ENCODE measurements around the genes IL6R and SHC1.

GRCh38 chr1:154154255-154154752 is 37.6 kb downstream of the TPM3 start:
- PRO-cap: no peak
- RRBS: no CpG with 5 or more reads among the region's 11 CpGs

DNA sequence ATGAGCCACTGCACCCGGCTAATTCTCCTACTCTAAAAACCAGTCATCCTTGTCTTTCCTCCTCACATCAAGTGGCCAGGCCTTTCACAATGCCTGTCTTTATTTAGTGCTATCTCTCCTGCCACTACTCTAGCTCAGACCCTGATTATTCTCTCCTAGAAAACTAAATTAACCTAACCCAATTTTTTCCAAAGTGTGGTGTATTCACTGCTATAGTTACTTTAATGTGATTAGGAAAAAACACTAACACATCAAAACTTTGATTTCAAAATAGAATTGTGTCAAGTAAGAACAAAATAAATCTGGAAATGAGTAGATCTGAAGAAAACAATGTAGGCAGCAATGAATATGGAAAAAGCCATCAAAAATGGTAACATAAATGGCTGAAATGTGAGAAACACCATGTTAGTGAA is 27.5 kb downstream of the TPM3 start:
- PRO-cap: no peak
- RRBS: no CpG with 5 or more reads among the region's 1 CpG

- PRO-cap: no peak
- RRBS: no CpG with 5 or more reads among the region's 5 CpGs
Observed at GRCh38 chr1:154172140-154172754, 19.7 kb downstream of the TPM3 start.

DNA sequence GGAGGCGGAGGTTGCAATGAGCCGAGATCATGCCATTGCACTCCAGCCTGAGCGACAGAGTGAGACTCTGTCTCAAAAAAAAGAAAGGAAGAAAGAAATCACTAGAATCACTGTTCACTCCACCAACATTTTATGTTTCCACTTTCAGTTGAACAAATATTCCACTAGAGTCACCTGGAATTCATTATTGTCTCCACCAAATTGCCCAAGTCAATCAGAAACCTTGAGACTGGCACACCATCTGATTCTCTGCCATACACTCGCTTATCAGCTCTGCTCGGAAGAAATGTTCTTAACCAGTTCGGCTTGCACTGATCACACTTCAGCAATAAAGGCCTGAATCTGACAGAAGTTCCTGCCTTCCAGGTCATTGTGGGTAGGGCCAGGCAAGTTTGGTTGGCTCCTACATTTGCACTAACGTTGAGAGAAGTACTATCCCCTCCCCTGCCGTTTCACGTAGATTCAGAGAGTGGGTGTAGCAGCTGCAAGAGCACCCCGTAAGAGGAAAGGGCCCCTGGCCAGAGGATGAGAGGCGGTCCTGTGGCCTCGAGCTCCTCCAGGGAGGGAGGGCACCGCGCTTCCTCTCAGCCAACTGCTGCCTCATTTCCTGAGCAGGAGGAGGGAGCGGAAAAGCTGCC is 9.9 kb downstream of the TPM3 start:
- PRO-cap: bidirectional peak, plus-strand start at position 614 of the sequence, minus-strand start at position 319 of the sequence
- RRBS: no CpG with 5 or more reads among the region's 15 CpGs

- PRO-cap: no peak
- RRBS: no CpG with 5 or more reads among the region's 6 CpGs
Observed at GRCh38 chr1:154403505-154404104, 1.5 kb upstream of the IL6R start.

- PRO-cap: unidirectional peak, plus-strand start at chr1:154405163; bidirectional peak, plus-strand start at chr1:154405221, minus-strand start at chr1:154405212; bidirectional peak, plus-strand start at chr1:154405425, minus-strand start at chr1:154405470
- RRBS: 2% methylated on average over 32 of the region's 73 CpGs
Observed at GRCh38 chr1:154404702-154405750, at the start of gene IL6R. IL6R (plus strand) TSS chr1:154405343.

GRCh38 chr1:154429000-154429594 is 24.0 kb downstream of the IL6R start:
- PRO-cap: bidirectional peak, plus-strand start at chr1:154429327, minus-strand start at chr1:154429256
- RRBS: 70% methylated on average over 5 of the region's 17 CpGs

- PRO-cap: no peak
- RRBS: no CpG with 5 or more reads among the region's 6 CpGs
Observed at GRCh38 chr1:154519758-154519983, 17.5 kb upstream of the SHE start.

DNA sequence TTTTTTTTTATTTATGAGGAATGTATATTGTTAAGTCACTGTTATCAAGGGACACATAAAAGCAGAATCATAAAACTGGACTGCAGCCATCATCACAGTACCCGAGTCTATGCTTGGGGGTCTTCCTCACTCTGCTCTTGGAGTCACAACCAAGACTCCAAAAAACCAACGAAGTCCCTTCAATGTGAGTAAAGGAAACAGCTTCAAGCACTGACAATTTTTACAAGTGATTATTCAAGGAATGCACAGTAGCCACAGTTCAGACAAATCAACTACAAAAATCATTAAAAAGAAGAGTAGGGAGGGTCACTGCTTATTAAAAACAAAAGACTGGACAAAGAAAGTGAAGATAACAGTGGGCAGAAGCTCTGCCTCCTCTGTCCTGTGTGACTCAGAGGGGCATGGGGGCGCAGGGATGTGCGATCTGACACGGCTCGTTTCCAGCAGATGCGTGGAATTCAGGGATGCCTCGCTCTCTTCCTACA is 14.5 kb downstream of the CHRNB2 start:
- PRO-cap: no peak
- RRBS: no CpG with 5 or more reads among the region's 8 CpGs

GRCh38 chr1:154582565-154583375 is 15.2 kb downstream of the CHRNB2 start:
- PRO-cap: no peak
- RRBS: no CpG with 5 or more reads among the region's 7 CpGs

GRCh38 chr1:154598236-154598632 is 9.8 kb downstream of the ADAR start:
- PRO-cap: no peak
- RRBS: no CpG with 5 or more reads among the region's 4 CpGs

DNA sequence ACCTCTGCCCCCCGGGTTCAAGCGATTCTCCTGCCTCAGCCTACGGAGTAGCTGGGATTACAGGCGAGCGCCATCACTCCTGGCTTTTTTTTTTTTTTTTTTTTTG is 276 bp upstream of the ADAR start:
- PRO-cap: no peak
- RRBS: no CpG with 5 or more reads among the region's 5 CpGs

GRCh38 chr1:154671144-154671875 is 63.3 kb upstream of the ADAR start:
- PRO-cap: no peak
- RRBS: no CpG with 5 or more reads among the region's 15 CpGs

DNA sequence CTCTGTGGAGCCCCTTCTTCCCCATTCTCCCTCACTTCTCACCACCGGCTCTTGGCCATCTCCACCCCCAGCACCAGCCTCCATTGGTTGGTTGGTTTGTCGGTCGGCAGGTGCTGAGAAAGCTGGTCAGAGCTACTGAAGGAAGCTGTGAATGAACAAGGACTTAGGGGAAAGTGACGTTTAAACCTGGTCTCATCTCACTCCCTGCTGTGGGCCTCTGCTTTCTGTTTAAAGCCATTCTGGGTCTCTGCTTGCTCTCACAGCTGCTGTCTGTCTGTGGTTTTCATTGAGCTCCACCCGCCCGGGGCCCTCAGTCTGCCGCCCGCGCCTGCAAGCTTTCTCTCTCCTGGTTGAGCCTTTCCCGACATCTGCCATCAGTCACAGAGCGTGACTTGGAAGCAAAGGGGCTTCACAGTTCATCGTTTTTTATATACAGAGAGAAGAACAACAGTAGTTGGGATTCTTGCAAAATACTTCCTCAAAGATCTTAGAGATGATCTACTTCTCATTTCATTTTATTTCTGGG is 122.1 kb downstream of the KCNN3 start:
- PRO-cap: no peak
- RRBS: 17% methylated on average over 1 of the region's 12 CpGs

DNA sequence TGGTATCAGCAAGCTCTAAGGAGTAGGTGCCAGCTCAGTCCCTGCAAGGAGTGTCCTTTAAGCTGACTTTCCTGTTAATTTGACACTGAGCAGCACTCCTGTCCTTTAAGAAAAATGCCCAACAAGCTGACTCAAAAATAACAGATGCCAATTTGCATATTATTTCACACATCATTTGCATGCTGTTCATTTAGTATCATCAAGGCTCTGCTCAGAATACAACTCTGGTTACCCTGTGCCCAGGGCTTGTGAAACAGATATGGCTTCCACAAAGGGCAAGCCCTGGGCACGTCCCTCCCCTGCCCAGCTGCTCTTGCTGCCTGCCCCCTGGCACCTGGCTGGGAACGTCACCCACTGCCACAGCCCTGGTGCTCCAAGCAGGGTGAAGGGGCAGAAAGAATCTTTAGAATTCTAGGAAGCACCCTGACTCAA is 10.3 kb downstream of the KCNN3 start:
- PRO-cap: no peak
- RRBS: no CpG with 5 or more reads among the region's 2 CpGs

DNA sequence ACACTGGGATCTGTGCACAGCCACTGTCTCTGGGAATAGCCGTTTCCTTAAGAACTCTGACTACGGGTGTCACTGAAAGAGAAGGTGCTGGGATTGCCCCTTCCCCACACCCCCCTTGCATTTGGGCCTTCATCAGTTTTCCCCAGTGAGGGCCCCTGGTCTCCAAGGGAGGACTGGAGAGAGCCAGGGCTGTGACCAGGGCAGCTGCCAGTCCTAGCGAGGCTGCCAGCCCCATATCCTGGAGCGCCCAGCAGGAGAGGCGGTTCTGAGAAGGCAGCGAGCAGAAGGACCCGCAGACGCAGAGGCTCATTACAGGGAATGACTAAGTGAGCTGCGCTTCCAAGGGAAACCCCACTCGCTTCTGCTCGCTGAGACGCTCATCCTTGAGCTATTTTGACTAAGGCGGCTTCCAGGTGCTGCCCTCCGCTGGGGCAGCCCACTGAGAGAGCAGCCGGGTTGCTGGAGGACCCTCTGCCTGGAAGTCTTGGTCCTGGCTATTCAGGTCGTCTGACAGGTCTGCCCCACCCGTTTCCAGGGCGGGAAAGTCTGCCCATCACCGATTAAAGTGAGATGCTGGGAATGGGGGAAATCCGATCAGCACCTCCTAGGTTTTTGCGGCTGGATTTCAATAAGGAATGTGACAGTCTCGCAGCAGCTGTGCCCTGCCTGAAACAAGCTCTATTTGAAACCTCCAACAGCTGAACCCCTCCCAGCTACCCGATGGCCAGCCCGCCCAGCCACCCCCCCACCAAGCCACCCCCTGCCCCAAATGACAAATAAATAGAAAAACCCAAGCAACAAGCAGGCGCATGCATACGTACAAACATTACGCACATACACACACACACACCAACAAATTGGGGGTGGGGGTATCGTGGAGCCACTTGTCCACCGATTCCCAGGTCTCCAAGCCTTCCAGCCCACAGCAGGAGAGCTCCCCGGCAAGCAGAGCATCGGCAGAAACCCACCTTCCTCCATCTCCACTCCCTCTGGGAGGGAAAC is 2.8 kb downstream of the KCNN3 start:
- PRO-cap: unidirectional peak, plus-strand start at position 309 of the sequence; unidirectional peak, plus-strand start at position 443 of the sequence
- RRBS: no CpG with 5 or more reads among the region's 31 CpGs

- PRO-cap: bidirectional peak, plus-strand start at chr1:154961547, minus-strand start at chr1:154961446
- RRBS: 3% methylated on average over 12 of the region's 23 CpGs
Observed at GRCh38 chr1:154961180-154961614, 385 bp downstream of the PYGO2 start.

DNA sequence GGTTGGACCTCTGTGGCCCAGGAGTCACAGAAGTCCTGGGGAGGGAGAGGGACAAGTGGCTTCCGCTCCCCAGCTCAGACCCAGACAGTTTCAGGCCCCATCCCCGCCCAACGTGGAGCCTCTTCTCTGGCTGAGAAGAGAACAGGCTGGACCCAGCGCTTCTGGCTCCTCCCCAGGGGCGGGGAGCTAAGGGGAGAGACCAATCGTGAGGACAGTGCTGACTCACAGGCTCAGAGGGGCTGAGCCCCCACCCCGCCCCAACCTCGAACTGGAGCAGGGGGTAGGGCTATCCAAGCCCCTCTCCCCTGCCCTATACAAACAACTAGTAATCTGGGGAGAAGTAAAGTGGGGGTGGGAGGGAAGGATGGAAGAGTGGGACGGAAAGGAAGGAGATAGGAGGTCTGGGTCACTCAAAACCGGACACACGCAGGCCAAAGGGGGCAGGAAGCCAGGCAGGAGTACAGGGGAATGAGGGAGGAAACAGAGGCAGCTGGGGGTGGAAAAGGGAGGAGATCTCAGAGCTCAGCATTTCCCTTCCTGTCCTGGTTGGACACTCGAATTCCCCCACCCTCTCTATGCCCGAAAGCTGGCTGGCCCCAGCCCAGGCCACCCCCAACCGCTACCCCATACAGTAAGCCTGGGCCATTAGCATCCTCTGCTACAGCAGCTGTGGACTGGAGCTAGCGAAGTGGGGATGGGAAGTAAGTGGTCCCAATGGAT is at the start of gene SHC1:
SHC1 (minus strand) TSS at position 128 of the 720 bp plus-strand sequence.
- PRO-cap: bidirectional peak, plus-strand start at position 263 of the sequence, minus-strand start at position 128 of the sequence; bidirectional peak, plus-strand start at position 661 of the sequence, minus-strand start at position 470 of the sequence
- RRBS: no CpG with 5 or more reads among the region's 15 CpGs

DNA sequence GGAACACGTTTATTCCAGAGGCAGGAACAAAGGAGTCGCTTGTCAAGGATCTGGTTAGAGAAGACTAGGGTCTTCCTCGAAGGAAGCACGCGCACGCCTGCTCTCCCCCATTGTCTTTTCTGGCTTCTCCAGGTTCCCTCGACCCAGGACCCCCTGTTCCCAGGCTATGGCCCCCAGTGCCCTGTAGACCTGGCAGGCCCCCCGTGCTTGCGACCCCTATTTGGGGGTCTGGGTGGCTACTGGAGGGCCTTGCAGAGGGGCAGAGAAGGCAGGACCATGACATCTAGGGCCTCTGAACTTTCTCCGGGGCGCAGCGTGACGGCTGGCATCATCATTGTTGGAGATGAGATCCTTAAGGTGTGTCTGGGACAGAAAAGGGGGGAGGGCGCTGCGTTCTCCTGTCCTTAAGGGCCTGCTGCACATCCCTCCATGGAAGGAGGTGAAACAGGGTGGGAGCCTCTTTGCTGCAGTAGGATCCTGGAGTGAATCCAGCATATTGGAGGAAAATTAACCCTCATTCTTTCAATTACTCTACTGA is 635 bp downstream of the FLAD1 start:
- PRO-cap: no peak
- RRBS: no CpG with 5 or more reads among the region's 15 CpGs

GRCh38 chr1:155006371-155007347 is 4.1 kb downstream of the ZBTB7B start:
- PRO-cap: no peak
- RRBS: no CpG with 5 or more reads among the region's 4 CpGs

All from kidney (tissue), 2 donors.